ENCODE measurements around the gene SEC14L1.

GRCh38 chr17:76262744-76263623 lies 2.2 kb upstream of the UBALD2 start:
- RRBS, result no CpG with 5 or more reads among the region's 12 CpGs

DNA sequence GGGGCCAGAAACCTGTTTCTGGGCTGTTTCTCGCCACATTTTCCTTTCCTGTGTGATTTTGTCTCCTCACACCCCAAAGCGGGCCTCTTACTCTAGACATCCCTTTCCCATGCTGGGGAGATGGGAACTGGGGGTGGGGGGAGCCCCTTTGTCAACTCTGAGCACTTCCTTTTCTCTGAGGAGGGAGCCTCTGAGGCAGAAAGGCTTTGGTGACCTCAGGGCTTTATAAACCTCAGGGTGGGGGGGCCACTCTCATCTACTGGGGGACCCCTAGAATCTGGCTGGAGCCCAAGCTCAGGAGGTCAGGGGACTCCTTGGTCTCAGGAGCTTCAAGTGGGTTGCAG lies 7.7 kb downstream of the UBALD2 start:
- RRBS, result no CpG with 5 or more reads among the region's 2 CpGs

DNA sequence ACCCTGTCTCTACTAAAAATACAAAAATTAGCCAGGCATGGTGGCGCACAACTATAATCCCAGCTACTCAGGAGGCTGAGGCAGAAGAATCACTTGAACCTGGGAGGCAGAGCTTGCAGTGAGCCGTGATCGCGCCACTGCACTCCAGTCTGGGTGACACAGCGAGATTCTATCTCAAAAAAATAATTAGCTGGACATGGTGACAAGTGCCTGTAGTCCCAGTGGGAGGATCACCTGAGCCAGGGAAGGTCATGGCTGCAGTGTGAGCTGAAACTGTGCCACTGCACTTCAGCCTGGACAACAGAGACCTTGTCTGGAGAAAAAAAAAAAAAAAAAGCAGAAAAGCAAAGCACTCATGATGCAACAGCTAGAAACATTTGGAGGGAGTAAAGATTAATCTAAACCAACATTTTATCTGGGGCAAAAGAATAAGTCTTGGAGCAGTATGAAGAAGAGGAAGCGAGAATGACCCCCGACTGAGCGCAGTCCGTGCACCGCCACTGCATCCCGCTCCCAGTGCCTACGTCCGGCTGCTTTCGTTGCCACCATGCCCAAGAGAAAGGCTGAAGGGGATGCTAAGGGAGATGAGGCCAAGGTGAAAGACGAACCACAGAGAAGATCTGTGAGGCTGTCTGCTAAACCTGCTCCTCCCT lies 8.3 kb downstream of the PRPSAP1 start:
- RRBS, result no CpG with 5 or more reads among the region's 15 CpGs

GRCh38 chr17:76548312-76548876 lies 8.6 kb downstream of the PRCD start:
- RRBS, result no CpG with 5 or more reads among the region's 8 CpGs

GRCh38 chr17:76613110-76613663 lies 27.5 kb upstream of the ST6GALNAC2 start:
- RRBS, result no CpG with 5 or more reads among the region's 14 CpGs

DNA sequence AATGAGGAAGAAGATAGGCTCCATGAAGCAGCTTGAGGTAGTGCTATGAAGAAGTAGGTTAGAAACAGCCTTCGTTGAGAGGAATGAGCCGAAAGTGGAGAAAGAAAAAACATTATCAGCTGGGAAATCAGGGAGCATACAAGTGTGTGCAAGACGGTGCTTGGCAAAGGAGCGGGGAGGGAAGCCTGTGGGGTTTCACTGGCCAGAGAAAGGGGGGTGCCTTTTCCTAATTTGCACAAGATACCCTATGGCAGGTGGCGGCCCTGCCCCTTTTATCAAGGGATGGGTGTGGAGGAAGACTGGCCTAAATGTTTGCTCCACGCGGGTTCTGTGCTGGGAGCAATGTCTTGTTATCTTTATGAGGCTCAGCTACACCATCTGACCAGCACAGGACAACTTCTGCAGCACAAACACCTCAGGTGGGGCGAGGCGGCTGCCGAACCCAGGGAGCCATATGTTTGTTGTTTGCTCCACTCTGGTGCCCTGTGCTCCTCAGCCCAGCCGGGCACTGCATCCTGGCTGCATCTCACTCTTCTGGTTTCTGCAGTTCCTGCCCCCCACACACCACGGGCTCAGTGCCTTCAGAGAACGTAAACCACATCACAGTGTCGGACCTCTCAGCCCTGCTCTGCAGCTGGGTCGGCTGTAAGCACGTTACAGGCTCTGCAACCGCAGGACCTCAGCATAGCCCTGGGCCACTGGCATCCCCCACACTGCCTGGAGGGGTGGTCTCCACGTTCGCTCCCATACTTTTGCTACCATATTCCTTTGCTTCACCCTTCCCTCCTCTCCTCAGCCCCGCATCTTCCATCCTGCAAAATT lies 32.5 kb downstream of the MXRA7 start:
- RRBS, result no CpG with 5 or more reads among the region's 20 CpGs

GRCh38 chr17:76697267-76698222 lies 13.2 kb downstream of the MXRA7 start:
- RRBS, result no CpG with 5 or more reads among the region's 22 CpGs

DNA sequence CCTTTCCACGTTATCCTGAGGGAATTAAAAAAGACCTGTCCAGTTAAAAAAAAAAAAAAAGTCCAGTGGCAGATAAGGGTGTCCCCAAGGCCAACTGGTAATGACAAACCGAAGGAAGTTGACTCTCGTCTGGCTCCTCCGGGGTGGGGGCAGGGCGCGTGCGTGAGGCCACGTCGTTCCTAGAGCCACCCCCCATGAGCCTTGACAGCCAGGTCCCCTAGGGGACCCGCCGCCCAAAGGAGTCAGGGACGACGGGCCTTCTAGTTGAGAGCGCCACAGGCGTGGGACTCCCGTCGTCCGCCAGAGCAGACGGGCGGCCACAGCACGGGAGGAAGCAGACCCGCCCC lies 592 bp downstream of the JMJD6 start:
- RRBS, result no CpG with 5 or more reads among the region's 22 CpGs

GRCh38 chr17:76734337-76735407 lies 2.5 kb downstream of the SRSF2 start:
- RRBS, result no CpG with 5 or more reads among the region's 13 CpGs

DNA sequence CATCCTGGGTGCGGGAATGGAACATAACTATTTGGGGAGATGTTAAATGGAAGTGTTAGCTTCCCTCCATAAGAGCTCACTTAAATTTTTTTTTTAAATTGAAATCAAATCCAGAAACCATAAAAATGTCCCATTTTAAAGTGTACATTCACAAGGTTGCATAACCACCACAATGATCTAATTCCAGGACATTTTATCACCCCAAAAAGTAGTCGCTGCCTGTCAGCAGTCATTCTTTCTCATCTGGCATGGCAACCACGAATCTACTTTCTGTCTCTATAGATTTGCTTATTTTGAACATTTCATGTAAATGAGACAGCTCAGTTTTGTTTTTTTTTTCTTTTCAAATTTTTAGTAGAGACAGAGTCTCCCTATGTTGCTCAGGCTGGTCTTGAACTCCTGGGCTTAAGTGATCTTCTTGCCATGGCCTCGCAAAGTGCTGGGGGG lies 42.1 kb downstream of the MFSD11 start:
- RRBS, result no CpG with 5 or more reads among the region's 4 CpGs

- RRBS, result 7% methylated on average over 3 of the region's 10 CpGs
Measured at GRCh38 chr17:76841762-76842486, 26.3 kb upstream of the MGAT5B start.

DNA sequence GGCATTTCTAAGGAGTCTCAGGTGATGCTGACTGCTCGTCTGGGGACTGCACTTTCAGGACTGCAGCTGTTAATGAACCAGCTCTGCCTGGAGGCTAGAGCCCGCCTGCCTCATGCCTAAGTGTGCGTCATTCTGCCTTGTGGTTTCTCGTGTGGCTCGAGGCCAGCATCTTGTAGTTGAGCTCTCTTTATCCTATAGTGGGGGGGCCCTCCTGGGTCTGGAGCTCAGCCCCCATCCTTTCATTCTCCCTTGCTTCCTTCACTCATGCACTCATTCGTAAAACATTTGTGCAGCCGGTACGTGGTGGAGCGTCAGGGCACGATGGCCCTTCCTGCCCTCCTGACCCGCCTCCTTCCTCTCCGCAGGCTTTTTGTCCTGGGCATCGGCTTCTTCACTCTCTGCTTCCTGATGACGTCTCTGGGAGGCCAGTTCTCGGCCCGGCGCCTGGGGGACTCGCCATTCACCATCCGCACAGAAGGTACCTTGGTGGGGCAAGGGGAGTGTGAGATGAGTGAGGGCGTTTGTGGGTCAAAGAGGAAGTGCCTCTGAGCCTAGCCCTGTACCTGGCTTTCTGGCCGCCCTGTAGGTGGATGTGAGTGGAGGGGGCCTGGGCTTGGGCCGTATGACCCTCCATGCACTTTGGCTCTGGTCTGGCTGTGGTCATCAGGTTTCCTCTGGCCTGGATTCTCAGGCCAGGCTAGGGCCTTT lies 4.4 kb downstream of the MGAT5B start:
- RRBS, result no CpG with 5 or more reads among the region's 22 CpGs

DNA sequence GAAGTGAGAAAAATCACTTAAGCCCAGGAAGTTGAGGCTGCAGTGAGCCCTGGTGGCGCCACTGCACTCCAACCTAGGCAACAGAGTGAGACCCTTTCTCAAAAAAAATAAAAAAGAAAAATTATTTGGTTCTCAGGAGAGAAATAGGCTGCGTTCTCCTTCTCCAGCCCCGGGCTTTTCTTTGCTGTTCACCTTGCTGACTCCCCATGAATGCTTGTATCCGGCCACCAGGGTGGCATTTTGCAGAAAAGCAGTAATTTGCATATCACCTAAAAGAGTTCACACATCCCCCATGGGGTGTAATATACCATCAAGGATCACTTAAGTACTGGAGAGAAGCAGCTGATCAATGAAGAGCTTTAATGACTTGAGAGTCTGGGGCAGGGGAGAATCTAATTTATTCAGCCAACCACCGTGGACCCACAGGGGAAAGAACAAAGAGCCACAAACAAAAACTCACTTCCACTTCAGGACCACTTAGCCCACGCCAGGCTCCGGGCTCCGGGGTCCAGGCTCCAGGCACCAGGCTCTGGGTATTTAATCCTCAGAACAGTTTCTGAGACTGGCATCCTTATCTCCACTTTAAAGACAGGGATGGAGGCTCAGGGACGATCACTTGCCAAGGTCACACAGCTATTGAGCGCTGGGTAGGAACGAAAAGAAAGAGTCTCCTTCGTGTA lies 33.9 kb upstream of the SEC14L1 start:
- RRBS, result 60% methylated on average over 1 of the region's 12 CpGs

DNA sequence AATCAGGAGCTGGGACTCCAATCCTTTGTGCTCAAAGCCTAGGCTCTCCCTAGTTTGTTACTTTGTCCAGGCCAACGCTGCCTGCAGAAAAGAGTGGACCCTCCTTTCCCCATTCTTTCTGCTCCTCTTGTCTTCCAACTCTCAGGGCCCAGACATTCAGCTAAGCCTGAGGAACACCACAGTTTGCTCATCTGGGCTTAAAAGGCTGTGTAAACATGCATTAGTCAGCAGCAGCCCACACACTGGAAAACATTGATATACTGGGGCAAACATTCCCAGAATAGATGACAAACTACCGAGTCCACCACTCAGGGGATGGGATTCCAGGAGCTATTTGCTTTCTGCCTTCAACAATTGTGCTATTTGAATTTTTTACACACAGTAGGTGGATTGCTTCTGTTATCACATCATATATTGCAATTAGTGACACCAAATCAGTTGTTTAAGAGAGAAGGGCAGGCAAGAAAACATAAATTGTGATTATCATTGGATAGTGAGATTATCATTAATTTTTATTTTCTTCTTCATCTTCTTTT lies 18.9 kb upstream of the SEC14L1 start:
- RRBS, result no CpG with 5 or more reads among the region's 2 CpGs

DNA sequence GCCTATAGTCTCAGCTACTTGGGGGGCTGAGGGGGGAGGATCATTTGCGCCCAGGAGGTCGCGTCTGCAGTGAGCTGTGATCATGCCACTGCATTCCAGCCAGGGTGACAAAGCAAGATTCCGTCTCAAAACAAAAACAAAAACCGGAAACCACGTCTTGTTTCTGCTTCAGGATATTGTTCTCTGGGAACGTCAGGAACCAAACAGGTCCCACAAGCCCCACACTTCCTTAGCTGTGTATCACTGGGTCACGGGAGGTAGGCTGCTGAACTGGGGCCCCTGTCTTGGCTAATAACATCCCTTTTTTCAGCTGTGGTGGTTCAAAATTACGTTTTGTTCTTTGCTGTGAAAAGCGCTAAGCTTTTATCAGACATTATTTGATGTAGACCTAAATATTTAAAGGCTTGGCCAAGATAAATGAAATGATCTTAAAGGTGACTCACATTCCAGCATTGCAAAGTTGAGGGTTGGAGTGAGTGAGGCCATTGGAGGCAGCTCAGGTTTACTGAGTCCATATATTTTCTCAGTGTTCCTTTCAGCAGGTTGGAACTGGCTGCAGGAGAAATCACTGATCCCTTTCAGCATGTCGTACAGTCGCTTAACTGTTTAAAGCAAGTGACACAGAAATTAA lies 16.4 kb upstream of the SEC14L1 start:
- RRBS, result no CpG with 5 or more reads among the region's 12 CpGs

DNA sequence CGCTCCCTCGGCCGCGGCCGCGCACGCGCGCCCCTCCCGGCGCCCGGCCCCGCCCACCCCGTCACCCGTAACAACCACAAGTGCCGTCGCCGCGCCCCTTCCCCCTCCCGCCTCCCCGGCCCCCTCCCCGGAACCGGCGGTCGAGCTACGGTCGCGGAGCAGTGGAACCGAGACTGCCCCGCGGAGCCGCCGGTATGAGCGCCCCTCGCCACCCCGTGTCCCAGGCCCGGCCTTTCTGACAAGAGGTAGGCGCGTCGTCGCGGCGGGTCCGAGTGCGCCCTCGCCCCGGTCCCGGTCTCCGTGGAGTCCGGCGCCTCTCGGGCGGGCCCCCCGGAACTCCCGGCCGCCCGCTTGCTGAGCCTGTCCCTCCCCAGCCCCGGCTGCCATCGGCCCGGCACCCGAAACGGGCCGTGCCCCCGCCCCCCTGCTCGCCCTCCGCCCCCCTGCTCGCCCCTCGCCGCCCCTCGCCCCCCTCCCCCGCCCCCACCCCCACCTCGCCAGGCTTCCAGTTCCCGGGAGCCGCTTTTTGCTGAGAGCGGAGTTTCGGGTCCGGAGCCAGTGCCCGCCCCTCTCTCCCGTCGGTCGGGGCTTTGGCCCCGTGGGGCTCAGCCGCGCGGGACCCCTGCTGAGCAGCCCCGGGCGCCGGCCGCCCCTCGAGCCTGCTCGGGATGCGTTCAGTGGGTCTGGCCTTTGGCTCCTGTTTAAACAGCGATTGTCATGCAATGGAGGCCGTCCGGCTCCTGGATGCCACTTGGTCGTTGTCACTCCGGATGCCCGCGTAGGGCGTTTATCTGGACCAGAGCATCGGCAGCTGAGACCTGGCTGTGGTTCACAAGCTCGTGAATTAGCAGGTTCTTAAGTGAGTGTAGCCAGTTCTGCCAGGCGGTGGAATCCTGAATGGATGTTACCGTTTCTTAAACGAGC lies at the start of gene SEC14L1:
TSS of gene SEC14L1 (plus strand) at position 107 of the 924 bp plus-strand sequence.
- RRBS, result 2% methylated on average over 62 of the region's 105 CpGs

- RRBS, result no CpG with 5 or more reads among the region's 7 CpGs
Measured at GRCh38 chr17:77147370-77147752, 6.6 kb downstream of the SEC14L1 start.

GRCh38 chr17:77147918-77148522 lies 7.3 kb downstream of the SEC14L1 start:
- RRBS, result no CpG with 5 or more reads among the region's 8 CpGs

- RRBS, result no CpG with 5 or more reads among the region's 13 CpGs
Measured at GRCh38 chr17:77186226-77186907, 45.6 kb downstream of the SEC14L1 start.

- RRBS, result no CpG with 5 or more reads among the region's 20 CpGs
Measured at GRCh38 chr17:77194495-77195044, 53.8 kb downstream of the SEC14L1 start.

All from epithelial cell of esophagus (primary cell).